Neural cell (in vitro differentiated cells): ENCODE measurements around the genes KCNIP2 and ACTR1A.

GRCh38 chr10:101784796-101785568 is 1.7 kb upstream of the NPM3 start:
- RAMPAGE, long total RNA: no peak

GRCh38 chr10:101809888-101811194 is 7.9 kb downstream of the OGA start:
- RAMPAGE, long total RNA: no peak

- RAMPAGE, long total RNA: no peak
Observed at GRCh38 chr10:101814660-101815266, 3.5 kb downstream of the OGA start.

DNA sequence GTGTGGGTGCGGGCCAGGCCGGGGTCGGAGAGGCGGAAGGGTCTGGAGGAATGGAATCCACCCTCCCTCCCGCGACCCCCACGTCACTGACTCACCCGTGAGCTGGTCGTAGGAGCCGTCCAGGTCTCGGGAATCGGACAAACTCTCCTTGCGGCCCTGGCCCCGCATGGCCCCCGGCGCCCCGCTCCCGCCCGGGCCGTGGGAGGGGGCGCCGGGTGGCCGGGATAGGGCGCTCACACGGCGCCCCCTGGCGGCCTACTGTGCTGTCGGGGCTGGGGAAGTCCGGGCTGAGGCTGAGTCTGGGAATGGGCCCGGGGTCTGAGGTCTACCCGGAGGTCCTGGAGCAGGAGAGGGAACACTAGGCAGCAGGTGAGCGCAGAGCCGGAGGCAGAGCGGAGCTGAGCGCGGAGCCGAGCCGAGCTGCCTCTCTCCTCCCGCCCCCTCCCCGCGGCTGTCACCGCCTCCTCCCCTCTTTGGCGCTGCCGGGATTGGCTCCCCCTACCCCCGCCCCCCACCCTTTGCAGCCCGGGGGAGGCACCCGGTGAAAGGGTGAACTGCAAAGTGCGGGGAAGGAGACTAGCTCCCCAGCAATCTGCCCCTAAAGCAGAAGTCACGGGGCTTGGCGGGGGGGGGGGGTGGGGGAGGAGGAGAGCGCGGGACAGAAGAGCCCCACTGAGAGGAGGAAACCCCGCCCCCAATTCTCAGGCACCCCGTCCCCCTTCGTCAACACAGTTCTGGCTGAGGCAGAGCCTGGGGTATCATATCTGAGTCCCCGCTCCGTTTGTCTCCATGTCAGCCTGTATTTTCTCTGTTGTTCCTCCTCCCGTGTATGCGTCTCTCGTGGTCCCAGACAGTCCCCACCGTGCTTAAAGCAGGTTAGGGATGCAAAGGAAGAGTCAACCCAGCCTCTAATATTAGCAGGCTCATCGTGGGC is at the start of gene KCNIP2:
Gene KCNIP2, minus strand, starts transcription at position 400 of the 934 bp plus-strand sequence.
- RAMPAGE, long total RNA: no peak

- RAMPAGE, long total RNA: no peak
Observed at GRCh38 chr10:101938100-101938725, 94.6 kb upstream of the KCNIP2 start.

- RAMPAGE, long total RNA: no peak
Observed at GRCh38 chr10:102055149-102055509, 844 bp downstream of the ARMH3 start.

DNA sequence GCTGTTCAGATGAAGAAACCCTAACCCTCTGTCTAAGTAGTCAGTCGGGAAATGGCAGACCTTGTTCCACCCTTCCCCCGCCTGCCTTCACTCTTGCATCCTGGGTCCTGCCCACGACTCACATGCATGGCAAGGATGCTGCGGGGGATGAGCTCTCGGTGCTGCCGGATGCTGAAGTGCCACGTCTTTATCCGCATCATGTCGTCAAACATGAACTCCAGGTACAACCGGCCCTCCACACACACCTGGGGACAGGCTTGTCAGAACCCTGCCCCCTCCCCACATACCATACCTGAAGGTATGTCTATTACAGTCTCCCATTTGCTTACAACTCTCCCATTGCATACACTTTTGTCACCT is 10.4 kb downstream of the LDB1 start:
- RAMPAGE, long total RNA: no peak

- RAMPAGE, long total RNA: no peak
Observed at GRCh38 chr10:102112037-102112865, 7.9 kb downstream of the LDB1 start.

- RAMPAGE, long total RNA: start-site peak on the minus strand at chr10:102115406-102115448, 27 and 18 reads in 2 replicates
Observed at GRCh38 chr10:102115307-102115756, 4.8 kb downstream of the LDB1 start.

DNA sequence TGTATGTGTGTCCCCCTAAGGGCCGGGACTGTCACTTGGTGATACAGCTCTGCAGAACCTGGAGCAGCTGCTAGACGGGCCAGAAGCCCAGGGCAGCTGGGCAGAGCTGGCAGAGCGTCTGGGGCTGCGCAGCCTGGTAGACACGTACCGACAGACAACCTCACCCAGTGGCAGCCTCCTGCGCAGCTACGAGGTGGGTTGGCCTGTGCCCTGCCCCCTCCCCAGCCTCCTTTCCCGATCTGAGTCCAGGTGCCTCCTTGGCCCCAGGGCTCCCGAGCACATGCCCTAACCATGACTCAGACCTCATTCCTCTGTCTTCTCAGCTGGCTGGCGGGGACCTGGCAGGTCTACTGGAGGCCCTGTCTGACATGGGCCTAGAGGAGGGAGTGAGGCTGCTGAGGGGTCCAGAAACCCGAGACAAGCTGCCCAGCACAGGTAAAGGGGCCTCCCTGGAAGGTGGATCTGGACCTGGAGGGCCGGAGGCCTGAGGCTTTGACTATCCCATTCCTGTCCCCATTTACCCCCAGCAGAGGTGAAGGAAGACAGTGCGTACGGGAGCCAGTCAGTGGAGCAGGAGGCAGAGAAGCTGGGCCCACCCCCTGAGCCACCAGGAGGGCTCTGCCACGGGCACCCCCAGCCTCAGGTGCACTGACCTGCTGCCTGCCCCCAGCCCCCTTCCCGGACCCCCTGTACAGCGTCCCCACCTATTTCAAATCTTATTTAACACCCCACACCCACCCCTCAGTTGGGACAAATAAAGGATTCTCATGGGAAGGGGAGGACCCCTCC is 6.4 kb downstream of the NFKB2 start:
- RAMPAGE, long total RNA: no peak

GRCh38 chr10:102406824-102407266 is 11.3 kb downstream of the NFKB2 start:
- RAMPAGE, long total RNA: no peak

DNA sequence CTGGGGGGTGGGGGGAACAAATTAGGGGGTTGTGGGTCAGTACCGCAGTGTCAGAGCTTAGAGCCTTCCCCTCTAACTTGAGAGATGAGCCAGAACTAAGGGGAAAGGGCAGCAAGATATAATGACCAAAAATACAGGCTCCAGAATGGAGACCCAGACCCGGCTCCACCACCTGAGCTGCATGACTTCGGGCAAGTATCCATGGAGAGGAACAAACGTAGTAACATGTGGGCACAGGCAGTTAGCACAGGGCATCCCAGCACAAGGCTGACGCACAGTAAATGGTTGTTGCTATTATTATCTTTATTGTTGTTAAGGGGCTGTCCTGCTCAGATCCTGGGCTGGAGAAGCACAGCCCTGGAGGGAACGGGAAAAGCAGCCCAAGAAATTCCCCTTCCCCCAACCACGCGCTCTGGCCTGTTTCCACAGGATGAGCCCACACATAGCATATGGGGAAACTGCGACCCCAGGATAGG is 11.3 kb downstream of the PSD start:
- RAMPAGE, long total RNA: no peak

- RAMPAGE, long total RNA: no peak
Observed at GRCh38 chr10:102408684-102409152, 9.9 kb downstream of the PSD start.

- RAMPAGE, long total RNA: no peak
Observed at GRCh38 chr10:102419940-102420486, 623 bp upstream of the FBXL15 start.

DNA sequence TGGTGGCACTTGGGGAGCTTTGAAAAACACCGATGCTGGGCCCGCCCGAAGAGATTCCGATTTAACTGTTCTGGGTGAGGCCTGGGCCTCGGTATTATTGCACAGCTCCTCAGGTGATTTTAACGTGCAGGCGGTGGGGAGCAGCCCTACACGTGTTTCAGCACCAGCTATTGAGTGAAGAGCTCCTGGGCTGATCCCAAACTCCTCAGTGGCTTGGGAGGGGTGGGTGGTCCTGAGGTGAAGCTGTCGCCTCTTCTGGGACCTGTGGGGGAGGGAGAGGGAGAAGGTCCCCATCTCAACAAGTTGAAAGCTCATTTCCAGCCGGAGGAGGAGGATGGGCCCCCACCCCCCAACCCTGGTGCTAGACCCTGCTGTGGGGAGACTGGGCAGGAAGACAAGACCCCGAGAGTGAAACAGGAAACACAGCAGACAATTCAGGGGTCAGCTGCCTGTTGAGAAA is 634 bp downstream of the MFSD13A start:
- RAMPAGE, long total RNA: no peak

DNA sequence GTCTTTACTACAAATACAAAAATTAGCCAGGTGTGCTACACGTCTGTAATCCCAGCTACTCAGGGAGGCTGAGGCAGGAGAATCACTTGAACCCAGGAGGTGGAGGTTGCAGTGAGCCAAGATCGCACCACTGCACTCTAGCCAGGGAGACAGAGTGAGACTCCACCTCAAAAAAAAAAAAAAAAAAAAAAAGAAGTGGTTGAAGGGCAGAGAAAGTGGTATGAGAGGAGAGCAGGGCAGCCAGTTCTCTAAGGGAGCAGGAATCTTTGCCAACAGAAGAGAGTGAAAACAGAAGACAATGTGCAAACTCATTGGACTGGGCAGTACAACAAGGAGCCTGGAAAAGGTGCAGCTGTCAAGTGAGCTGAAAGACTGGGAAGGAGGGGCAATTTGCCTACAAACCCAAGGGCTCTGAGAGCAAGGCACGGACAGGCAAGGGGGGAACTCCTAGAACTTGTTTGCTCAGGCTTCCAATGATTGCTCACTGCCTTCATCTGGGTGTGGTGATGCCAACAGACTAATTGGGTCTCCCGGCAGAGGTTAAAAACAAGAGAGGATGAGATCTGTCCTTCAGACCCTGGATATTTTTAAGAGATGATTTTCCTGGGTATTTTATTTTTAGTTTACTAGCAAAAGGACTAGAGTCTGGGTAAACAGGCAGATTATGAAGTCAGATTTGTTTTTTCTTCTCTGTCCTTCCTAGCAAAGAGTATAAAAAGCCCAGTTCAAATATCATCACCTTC is 9.5 kb downstream of the ACTR1A start:
- RAMPAGE, long total RNA: no peak

- RAMPAGE, long total RNA: start-site peak on the minus strand at chr10:102502664-102502727, 5,138 and 4,313 reads in 2 replicates
Observed at GRCh38 chr10:102502171-102503207, at the start of gene ACTR1A. ACTR1A (minus strand) TSS chr10:102502712.

- RAMPAGE, long total RNA: no peak
Observed at GRCh38 chr10:102620594-102621184, 23.6 kb upstream of the TRIM8 start.

DNA sequence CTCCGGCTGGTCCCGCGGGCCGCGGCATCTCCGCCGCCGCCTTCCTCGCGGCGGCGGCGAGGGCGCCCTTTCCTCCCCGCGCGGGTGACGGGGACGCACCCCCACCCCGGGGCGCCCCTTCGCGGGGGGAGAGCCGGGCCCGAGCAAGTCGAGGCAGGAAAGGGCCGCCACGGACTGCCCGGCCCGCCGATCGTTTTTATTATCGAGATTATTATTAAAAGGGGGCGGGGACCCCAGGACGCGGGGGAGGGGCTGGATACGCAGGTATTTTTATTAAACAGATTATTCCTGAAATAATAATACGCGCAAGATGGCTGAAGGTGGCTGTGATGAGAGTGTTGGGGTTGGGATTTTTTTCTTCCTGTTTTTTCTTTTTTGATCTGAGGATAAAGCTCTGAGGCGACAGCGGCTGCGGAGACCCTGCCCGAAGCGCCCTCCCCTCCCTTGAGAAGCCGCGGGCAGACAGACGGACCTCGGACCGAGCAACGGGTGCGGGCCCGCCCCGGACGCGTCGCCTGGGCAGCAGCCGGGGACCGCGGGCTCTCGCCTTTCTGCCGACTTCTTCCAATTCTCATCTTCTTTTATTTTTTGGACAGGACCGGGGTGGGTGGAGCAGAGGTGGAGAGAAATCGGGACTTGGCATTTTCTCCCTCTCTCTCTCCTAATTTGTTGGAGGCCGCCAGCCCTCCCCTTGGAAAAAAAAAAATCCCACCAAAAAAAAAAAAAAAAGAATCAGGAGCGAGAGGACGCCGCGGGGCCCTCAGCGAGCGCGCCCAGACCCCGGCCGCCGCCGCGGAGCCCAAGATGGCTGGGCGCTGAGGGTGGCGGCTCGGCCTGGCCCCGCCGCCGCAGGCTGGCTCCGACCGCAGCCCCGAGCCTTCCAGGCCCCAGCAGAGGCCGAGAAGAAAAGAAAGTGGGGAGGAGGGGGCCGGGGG is 1.4 kb upstream of the TRIM8 start:
- RAMPAGE, long total RNA: start-site peak on the plus strand centred at position 123 of the sequence, 50 bp wide, 124 and 96 reads in 2 replicates; start-site peak on the plus strand centred at position 284 of the sequence, 16 bp wide, 24 and 25 reads in 2 replicates

- RAMPAGE, long total RNA: no peak
Observed at GRCh38 chr10:102648298-102648824, 4.1 kb downstream of the TRIM8 start.